A375 (cell line): ENCODE results near the gene GARIN3.

DNA sequence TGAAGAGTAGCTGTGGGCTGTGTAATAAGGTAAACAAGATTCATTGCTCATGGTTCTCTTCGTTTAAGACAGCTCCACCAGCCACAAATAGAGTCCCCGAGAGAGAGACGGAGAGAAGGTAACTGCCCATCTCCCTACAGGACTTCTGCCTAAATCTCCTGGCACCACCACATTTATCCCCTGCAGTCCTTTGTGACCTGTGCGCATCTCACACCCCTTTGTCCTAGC lies at the start of gene GARIN3:
Gene GARIN3, minus strand, starts transcription at position 147 of the 228 bp plus-strand sequence.
- RAMPAGE, long total RNA: no peak

GRCh38 chr5:157186108-157187439 lies 5.9 kb downstream of the ITK start:
- RAMPAGE, long total RNA: no peak

DNA sequence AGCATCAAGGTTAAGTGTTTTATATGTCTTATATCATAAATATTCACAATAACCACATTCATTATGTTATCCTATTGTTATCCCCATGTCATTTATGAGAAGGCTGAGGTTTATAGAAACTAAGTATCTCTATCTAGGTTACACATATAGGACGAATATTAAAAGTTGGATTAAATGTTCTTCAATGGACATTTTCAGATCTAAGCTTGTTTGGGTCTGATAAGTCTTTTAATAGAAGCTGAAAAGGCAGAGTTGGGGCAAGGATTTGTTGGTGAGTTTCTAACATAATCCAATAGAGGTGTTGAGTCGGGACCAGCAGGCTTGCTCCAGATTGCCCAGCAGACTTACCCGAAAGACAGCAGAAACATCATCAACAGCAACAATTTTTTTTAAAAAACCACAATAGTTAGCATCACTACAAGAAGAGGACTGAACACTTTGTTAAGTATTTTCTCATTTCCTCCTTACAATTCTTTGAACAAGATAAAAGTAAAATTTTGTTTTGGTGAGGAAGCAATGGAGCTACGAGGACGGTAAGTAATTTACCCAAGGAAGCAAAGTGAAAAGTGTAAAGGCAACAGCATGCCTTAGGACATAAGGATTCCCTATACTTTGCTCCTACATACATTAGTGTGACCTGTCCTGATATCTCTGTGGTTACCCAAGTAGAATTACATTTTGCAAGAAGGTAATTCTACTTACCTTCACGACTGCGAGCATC lies 13.0 kb downstream of the ITK start:
- RAMPAGE, long total RNA: no peak

GRCh38 chr5:157195927-157196398 lies 15.3 kb downstream of the ITK start:
- RAMPAGE, long total RNA: no peak

DNA sequence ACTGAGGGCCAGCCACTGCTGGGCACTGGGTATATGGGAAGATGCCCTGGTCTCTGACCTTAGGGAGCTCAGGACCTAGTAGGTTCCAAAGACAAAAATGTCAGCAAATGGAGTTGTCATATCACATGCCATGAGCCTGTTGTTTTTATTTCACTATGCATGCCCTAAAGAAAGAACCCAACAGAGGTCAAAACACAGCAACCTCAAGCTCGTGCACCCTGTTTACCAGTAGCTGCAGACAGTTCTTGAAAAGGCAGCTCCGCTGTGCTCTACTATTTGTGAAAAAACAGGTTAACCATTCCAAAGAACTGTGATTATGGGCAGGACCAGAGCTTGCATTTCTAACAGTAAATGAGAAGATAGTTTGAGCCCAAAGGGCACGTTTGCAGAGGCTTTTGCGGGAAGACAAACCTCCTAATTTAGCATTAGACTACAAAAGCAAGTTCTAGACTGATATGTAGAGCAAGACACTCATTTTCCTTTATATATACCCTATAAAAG lies 22.8 kb downstream of the ITK start:
- RAMPAGE, long total RNA: no peak

GRCh38 chr5:157266953-157268026 lies 1.4 kb downstream of the CYFIP2 start:
- RAMPAGE, long total RNA: no peak

GRCh38 chr5:157300614-157301010 lies 34.7 kb downstream of the CYFIP2 start:
- RAMPAGE, long total RNA: no peak

- RAMPAGE, long total RNA: no peak
Observed at GRCh38 chr5:157303736-157304131, 37.8 kb downstream of the CYFIP2 start.

- RAMPAGE, long total RNA: no peak
Observed at GRCh38 chr5:157315194-157315612, 30.3 kb downstream of the FNDC9 start.

GRCh38 chr5:157446905-157447461 lies 13.0 kb upstream of the NIPAL4 start:
- RAMPAGE, long total RNA: no peak

- RAMPAGE, long total RNA: no peak
Observed at GRCh38 chr5:157550049-157550627, 25.4 kb downstream of the ADAM19 start.

DNA sequence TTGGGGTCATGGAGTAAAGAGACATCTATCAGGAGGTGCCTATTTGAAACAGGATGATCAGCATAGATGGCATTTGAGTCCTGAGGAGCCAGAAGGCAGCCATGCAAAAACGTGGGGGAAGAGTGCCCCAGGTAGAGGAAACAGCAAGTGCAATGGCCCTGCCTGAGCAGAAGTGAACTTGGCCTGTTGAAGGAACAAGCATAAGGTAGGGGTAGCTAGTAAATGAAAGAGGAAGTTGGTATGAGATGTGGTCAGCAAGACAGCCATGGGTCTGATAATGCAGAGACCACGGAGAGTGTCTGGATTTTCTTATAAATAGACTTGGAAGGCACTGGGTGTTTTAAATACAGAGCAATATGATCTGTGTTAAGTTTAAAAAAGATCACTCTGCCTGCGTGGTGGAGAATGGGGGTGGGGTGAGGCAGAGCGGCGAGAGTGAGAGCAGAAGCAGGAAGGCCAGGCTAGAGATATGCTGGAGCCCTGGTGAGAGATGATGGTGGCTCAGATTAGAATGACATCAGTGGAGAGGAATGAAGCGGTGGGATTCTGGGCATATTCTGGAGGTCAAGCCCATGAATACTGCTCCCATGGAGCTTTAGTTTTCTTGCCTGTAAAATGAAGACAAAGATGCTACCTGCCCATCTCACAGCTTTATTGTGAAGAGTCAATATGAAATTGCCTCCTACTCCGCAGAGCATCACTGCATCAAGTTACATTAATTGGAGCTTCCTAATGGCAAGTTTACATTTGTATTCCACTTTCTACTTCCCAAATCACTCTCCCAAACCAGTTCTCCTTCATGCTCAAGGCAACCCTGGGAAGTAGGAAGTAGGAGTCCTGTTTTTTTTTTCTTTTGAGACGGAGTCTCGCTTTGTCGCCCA lies 4.1 kb downstream of the ADAM19 start:
- RAMPAGE, long total RNA: no peak

DNA sequence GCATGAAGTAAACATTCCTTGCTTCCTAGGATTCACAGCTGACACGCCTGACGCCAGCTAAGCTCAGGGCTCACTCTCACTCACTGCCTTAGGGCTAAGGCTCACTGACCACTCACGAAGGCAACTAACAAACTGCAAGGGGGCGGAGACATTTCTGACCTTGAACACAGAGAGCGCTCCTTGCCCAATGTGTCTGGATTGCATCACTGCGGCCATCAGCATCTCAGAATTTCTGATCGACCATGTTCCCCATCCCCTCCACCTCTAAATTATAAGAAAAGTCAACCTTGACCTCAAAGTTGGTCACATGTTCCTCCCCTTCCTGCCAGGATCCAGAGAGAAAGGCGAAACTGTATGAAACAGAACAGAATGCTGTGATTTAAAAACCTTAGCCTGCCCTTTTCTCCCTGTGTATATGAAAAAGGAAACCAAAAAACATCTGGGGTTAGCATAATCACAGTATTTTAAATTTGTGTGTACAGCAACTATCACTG lies 372.5 kb downstream of the EBF1 start:
- RAMPAGE, long total RNA: no peak

- RAMPAGE, long total RNA: no peak
Observed at GRCh38 chr5:158748168-158748463, 351.6 kb downstream of the EBF1 start.

DNA sequence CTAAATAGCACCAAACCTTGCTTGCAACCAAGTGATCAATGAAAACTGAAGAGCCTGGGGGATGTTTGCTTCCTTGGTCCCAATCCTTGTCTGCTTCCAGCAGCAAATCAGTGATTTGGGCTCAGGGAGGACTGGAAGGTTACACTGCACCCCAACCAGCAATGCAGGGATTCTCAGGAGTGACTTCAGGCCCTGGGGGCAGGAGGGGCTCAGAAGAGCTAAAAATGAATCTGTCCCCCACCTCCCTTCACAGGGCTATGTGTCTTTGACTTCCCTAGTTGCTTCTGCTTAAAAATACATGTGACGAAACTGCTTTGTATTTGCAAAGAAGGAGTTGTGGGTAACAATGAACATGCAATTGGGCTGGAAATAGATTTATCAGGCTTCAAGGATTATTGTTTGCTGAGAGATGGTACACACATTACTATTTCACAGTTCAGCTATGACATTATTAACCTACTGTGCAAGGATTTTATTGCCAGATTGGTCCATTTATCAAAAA lies 218.0 kb downstream of the EBF1 start:
- RAMPAGE, long total RNA: no peak

DNA sequence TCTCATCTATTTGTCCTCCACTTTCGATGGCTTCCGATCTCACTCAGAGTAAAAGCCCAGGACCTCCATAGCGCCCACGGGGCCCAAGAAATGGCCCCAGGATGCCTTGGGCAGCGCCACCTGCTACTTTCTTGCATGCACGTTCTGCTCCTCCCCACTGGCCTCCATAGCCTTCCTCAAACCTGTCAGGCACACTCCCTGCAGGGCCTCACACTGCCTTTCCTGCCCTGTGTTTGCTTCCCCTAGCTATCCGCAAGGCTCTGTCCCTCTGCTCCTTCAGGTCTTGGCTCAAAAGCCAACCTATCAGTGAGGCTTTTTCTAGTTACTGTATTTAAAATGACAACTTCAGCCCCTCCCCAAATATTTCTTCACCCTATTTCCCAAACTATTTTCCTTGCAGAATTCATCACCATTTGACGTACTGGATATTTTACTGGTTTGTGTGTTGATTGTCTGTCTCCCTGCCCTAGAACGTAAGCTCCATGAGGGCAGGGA lies 127.0 kb downstream of the EBF1 start:
- RAMPAGE, long total RNA: no peak

DNA sequence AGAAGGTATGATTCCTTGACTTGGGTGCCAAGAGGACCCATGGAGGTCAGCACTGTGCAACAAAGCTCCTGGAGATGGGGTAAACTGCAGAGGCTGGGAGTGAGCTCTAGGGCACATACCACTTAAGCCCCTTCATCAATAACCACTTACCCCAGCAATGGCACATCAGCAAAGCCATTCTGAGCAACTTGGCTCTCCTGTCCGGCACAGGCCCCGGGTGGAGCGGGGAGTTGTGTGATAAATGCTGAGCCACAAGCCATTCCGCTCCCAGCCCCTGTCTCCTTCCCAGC lies 113.9 kb downstream of the EBF1 start:
- RAMPAGE, long total RNA: no peak

DNA sequence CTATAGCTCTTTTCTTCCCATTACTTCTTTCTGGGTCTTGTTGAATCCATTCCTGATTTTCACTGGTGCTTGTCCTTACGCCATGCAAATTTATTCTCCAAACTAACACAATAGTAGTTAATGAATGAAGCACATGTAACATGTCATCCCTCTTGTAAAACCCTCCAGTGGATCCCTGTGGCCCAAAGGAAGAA lies 102.3 kb downstream of the EBF1 start:
- RAMPAGE, long total RNA: no peak

GRCh38 chr5:159094624-159095877 lies 4.7 kb downstream of the EBF1 start:
- RAMPAGE, long total RNA: no peak

- RAMPAGE, long total RNA: no peak
Observed at GRCh38 chr5:159106604-159107176, 7.0 kb upstream of the EBF1 start.